Right atrium auricular region (tissue), 2 donors: ENCODE results near the gene ME2.

DNA sequence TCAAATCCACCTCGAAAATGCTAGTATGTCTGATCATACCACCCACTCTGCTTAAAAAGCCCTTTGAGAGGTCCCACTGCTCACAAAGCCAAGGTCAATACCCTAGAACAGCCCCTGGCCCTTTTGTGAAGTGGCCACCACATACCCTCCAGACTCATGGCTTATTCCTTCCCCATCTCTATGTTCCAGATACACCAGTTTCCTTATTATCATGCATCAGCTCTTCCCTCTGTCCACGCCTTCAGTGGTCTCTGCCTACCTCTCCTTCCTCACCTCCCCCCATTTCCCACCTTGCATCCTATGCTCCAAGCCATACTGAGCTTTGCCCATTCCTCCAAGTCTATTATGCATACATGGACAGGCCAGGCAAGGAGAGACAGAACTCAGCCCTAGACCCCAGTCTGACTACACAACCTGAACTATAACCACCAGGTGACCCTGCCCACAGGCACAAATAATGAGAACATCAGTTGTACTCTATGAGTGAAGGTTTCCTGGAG lies 172.7 kb upstream of the ACAA2 start:
- PRO-cap, result no peak
- RAMPAGE, long total RNA, 2 experiments, result no peak in any of the 2 experiments

GRCh38 chr18:50656894-50657580 lies 97.2 kb downstream of the MAPK4 start:
- PRO-cap, result bidirectional peak, plus-strand start at chr18:50657336, minus-strand start at chr18:50657213
- RAMPAGE, long total RNA, 2 experiments, result no peak in any of the 2 experiments

- PRO-cap, result bidirectional peak, plus-strand start at chr18:50879120, minus-strand start at chr18:50878872
- RAMPAGE, long total RNA, 2 experiments, result start-site peak on the plus strand in 1 of 2 experiments, at chr18:50879151-50879223 at its widest, 787 reads per replicate; start-site peak on the minus strand in 1 of 2 experiments, at chr18:50878961-50878965 at its widest, 8 reads per replicate
Measured at GRCh38 chr18:50878317-50879269, at the start of gene ME2. Gene ME2, plus strand, starts transcription at chr18:50879118.

DNA sequence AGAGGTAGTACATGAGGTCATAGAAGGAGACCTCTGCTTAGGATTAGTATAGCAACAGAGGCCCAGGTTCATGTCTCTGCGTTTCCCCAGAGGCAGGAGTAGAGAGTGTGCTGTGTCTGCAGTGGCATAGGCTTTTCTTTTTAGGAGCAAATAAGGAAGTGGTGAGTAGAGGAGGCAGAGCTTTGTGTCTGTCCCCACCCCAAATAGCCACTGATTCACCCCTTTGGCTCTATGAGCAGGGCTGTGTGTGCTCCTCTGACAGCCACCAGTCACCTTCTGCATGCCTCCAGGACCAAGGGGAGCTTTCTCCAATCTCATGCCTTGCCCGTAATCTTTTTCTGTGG lies 23.6 kb upstream of the ELAC1 start:
- PRO-cap, result unidirectional peak, minus-strand start at position 100 of the sequence
- RAMPAGE, long total RNA, 2 experiments, result no peak in any of the 2 experiments

GRCh38 chr18:50984102-50984844 lies 16.4 kb downstream of the ELAC1 start:
- PRO-cap, result no peak
- RAMPAGE, long total RNA, 2 experiments, result no peak in any of the 2 experiments

DNA sequence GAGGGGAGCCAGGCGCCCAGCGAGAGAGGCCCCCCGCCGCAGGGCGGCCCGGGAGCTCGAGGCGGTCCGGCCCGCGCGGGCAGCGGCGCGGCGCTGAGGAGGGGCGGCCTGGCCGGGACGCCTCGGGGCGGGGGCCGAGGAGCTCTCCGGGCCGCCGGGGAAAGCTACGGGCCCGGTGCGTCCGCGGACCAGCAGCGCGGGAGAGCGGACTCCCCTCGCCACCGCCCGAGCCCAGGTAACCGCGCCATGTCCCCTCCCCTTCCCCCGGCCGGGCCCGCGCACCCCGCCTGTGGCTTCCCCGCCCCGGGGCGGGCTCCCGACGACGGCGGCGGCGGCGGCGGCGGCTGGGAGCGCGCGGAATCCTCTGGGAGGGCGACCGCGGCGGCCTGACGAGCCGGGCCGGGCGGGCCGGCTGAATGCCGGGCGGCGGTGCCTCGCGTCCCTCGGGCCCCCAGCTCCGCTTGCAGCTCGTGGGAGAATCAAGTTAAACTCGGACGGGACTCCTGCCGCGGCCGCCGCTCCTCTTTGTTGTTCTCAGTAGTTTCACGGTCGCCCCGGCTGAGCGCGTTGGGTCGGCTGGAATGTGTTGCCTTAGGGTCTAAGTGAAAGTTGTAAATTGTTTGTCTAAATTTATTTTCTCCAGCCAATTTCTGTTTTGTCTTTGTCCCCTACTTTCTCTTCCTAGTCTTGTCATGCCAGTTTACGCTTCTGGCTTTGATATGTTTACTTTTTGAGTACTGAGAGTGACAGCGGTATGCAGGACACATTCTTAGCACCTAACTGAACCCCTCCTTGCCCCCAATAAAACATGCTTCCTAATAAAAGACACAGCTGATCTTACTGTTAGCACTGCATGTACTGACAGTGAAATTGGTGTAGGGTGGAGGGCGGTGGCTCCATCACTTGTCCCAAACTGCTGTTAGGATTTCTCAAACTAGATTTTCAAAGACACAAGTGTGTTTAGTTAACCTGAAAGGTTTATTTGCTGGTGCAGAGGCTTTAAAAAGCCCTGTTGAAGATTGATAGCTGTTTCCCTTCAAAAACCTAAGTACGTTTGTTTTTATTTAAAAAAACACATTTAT lies 717 bp downstream of the SMAD4 start:
- PRO-cap, result bidirectional peak, plus-strand start at position 389 of the sequence, minus-strand start at position 248 of the sequence
- RAMPAGE, long total RNA, 2 experiments, result no peak in any of the 2 experiments

DNA sequence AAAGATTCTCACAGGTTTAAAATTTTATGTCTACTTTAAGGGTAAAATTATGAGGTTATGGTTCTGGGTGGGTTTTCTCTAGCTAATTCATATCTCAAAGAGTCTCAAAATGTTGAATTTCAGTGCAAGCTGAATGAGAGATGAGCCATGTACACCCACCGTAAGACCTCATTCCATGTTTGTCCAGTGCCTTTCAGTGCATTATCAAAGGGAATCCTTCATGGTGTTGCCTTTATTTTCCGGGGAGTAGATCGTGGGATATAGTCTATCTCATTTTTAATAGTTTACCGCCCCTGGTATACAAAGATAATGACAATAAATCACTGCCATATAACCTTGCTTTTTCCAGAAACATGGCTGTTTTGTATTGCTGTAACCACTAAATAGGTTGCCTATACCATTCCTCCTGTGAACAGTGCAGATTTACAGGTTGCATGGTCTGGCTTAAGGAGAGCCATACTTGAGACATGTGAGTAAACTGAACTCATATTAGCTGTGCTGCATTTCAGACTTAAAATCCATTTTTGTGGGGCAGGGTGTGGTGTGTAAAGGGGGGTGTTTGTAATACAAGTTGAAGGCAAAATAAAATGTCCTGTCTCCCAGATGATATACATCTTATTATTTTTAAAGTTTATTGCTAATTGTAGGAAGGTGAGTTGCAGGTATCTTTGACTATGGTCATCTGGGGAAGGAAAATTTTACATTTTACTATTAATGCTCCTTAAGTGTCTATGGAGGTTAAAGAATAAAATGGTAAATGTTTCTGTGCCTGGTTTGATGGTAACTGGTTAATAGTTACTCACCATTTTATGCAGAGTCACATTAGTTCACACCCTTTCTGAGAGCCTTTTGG lies 51.4 kb downstream of the SMAD4 start:
- PRO-cap, result no peak
- RAMPAGE, long total RNA, 2 experiments, result no peak in any of the 2 experiments

- PRO-cap, result no peak
- RAMPAGE, long total RNA, 2 experiments, result no peak in any of the 2 experiments
Measured at GRCh38 chr18:51190929-51191558, 6.4 kb downstream of the MEX3C start.

DNA sequence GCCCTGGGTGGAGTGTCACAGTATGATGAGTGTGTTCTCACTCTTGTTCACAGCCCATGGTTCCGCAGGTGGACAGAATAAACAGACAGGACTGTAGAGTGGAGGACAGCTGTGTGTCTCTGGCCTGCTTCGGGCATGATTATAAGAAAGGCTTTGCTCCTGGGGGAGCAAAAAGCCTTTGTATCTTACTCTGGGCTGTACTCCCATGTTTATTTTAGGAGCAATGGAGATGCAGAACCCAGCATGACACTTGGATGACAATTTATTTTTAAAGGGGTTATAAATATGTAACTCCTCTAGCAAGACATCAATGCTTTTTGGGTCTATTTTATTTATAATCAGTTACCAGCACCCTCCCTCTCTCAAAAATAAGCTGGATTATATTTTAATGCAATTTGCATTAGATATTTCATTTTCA lies 371.8 kb upstream of the MEX3C start:
- PRO-cap, result no peak
- RAMPAGE, long total RNA, 2 experiments, result no peak in any of the 2 experiments

DNA sequence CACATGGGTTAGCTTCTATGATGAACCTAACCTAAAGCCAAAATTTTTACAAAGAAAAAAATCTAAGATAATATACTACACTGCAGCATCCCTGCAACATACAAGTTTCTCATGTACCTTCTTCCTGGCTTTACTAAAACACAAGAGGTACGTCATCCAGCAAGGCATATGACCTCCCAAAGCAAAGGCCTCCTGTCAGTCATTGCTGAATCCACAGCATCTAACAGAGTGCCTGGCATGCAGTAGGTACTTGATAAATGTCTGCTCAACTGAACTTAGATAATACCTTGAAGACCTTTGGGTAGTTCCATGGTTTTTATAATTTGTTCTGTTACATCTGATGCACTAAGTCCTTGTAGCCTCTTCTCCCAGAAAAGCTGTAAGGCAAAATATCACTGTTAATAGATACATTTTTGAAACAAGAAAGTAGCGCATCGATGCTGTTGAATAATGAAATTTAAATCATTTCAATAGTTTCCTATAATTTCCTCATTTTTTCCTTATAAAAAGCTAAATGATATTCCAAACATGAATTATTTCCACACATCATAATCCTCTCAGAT lies 58.6 kb downstream of the MBD2 start:
- PRO-cap, result no peak
- RAMPAGE, long total RNA, 2 experiments, result no peak in any of the 2 experiments

DNA sequence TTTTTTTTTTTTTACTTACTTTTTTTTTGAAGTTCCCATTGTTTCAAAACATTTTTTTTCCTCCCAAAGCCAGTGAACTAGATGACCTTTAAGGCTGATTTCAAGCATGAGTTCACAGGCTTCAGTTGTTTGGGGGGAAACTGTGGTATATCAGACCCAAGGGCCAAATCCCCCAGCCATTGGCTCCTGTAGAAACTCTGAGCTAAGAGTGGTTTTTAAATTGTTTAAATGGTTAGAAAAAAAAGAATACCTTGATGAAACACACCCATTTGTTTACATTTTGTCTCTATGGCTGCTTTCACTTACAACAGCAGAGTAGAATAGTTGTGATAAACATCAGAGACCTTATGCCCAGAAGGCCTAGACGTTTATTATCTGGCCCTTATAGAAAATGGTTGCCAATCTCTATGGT lies 17.3 kb upstream of the POLI start:
- PRO-cap, result no peak
- RAMPAGE, long total RNA, 2 experiments, result no peak in any of the 2 experiments

- PRO-cap, result no peak
- RAMPAGE, long total RNA, 2 experiments, result no peak in any of the 2 experiments
Measured at GRCh38 chr18:54261690-54262224, 7.6 kb upstream of the POLI start.

DNA sequence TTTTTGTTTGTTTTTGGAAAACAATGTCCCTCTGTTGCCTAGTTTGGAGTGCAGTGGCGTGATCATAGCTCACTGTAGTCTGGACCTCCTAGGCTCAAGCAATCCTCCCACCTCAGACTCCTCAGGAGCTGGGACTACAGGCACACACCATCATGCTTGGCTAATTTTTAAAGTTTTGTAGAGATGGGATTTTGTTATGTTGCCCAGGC lies 7.2 kb upstream of the POLI start:
- PRO-cap, result no peak
- RAMPAGE, long total RNA, 2 experiments, result no peak in any of the 2 experiments

DNA sequence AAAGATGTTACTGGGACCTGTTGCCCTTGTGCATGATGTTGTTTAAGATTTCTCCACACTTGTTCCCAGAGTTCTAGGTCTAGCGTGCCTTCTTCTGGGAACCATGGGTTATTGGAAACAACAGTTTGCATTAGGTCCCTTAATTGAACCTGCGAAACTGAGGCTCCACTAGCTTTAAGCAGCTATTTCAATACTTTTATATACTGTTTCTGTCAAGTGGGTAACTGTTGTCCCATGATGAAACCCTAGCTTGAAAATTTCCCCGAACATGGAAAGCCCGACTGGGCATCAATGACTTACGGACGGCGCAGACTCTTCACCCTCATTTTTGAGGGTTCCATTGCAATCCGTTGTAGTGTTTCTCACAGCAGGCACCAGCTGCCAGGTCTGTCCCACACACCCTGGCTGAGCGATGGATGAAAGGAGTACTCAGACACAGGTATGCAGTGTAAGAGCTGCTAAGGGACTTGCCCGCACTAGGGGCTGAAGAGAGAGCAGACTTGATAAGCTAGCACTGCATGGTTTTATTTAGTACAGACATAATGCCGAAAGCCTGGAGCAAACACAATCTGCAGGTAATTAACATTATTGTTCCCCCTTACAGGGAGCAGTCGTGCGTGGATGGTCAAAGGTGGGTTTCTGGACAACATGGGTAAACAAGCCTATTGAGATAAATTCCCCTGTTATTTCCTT lies 15.7 kb downstream of the DYNAP start:
- PRO-cap, result no peak
- RAMPAGE, long total RNA, 2 experiments, result no peak in any of the 2 experiments

- PRO-cap, result no peak
- RAMPAGE, long total RNA, 2 experiments, result no peak in any of the 2 experiments
Measured at GRCh38 chr18:54608124-54608740, 17.2 kb downstream of the DYNAP start.

DNA sequence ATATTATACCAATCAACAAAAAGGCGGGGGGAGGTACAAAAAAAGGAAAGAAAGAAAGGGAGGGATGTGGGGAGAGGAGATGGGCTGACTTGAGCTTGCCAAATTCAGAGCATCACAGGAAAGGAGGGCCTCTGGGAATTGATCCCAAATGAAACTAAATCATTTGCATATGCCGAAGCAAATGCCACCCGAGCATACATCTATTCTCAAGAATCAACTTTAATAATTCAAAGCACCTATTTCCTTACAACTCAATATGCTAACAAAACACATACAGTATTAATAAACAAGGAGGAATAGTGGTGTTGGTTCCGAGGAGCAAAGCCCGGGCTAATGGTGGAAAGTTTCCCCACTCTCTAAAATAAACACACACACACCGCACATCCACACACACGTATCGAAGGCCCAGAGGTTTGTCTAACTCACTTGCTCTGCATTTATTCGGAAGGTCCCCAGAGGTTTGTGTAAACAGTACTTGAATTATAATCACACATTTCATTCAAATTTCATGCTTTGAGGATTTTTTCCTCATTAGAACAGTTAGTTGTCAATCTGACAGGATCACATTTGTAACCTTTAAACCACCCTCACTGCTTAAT lies 264.8 kb downstream of the TCF4 start:
- PRO-cap, result no peak
- RAMPAGE, long total RNA, 2 experiments, result no peak in any of the 2 experiments

DNA sequence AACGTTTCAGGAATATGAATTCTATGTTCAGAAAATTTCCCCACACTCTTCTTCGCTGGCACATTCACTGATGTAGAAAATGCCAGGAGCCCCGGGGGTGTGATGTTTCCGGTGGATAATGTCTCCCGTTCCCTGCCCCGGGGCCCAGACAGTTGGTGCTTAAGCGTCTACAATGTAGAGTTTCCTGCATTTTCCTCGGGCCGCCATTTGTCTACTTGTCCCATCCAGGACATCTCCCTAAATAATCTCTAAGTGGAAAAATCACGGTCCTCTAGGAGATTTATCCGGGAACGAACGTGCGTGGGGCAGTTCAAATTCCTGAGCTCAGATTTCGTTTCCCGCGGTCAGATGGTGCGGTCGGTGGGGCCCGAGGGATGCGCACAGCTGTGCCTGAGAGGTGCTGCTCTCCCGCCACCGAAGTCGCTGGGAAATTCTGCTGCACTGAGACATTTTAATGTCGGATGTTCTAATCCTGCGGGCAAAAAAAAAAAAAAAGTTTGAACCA lies 191.6 kb upstream of the TCF4 start:
- PRO-cap, result bidirectional peak, plus-strand start at position 334 of the sequence, minus-strand start at position 443 of the sequence
- RAMPAGE, long total RNA, 2 experiments, result no peak in any of the 2 experiments

- PRO-cap, result no peak
- RAMPAGE, long total RNA, 2 experiments, result no peak in any of the 2 experiments
Measured at GRCh38 chr18:56068307-56068506, 480.2 kb upstream of the TCF4 start.

- PRO-cap, result no peak
- RAMPAGE, long total RNA, 2 experiments, result no peak in any of the 2 experiments
Measured at GRCh38 chr18:56445215-56445806, 193.1 kb downstream of the TXNL1 start.

DNA sequence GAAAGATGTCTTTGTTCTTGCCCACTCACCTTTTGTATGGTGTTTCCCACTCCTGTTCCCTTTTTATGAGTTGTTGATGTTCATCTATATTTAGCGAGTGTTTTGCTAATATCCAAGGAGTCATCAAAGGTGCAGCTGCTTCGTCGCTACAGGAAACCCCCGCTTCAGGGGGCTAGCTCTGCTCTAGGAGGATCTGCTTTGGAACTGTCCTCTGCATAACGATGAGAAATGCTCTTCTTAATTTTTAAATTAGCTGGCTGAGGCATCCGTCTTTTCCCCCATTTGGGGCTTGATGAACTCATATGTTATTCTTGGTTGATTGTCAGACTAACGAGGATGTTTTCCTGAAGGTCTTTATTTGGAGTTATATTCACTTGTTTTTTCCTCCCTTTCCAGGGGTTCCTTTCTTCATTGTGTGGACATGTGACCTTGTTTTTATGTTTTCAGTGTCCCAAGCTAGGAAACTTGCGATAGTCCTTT lies 179.2 kb downstream of the TXNL1 start:
- PRO-cap, result no peak
- RAMPAGE, long total RNA, 2 experiments, result no peak in any of the 2 experiments